B cell (primary cell): ENCODE measurements around the gene UPF3A.

DNA sequence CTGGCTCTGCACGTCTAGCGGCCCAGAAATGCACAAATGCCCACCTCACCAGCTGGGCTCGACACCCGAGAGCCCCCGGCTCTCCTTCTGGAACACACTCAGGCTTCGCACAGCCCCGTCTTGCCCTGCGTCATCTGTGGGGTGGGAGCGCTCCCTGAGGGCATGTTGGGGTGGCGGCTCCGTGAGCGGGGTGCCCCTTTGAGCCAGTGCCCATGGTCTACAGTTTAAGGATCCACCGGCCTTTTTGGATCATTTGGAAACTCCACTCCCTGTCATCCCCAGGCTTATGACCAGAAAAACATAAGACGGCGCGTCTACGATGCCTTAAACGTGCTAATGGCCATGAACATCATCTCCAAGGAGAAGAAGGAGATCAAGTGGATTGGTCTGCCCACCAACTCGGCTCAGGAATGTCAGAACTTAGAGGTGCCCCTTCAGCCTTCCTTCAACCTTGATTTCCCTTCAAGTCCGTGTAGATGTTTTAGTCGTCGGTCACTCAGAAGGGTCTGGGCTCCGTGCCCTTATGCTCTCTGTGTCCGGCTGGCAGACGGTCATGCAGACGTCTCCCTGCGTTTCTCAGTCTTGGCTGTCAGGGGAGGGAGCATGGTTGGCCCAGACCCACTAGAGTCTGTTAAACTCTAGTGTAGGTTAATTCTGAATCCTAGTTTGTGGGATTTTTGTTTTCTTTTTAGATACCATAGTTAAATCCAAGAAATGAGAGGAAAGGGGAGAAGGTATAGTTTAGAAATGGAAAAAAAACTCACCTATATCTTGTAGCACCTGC, 24.2 kb downstream of the ATP4B start:
- PRO-cap: no peak
- CAGE, long polyA plus RNA: no peak

DNA sequence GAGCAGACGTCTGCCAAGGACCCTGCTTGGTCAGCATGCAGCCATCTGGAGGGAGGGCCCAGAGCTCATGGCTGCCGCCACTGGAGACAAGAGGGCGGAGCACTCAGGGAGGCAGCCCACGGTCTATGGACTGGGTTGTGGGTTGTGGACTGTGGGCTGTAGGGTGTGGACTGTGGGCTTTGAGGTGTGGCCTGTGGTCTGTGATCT, 31.9 kb upstream of the TMEM255B start:
- PRO-cap: unidirectional peak, plus-strand start at position 84 of the sequence
- CAGE, long polyA plus RNA: no peak

DNA sequence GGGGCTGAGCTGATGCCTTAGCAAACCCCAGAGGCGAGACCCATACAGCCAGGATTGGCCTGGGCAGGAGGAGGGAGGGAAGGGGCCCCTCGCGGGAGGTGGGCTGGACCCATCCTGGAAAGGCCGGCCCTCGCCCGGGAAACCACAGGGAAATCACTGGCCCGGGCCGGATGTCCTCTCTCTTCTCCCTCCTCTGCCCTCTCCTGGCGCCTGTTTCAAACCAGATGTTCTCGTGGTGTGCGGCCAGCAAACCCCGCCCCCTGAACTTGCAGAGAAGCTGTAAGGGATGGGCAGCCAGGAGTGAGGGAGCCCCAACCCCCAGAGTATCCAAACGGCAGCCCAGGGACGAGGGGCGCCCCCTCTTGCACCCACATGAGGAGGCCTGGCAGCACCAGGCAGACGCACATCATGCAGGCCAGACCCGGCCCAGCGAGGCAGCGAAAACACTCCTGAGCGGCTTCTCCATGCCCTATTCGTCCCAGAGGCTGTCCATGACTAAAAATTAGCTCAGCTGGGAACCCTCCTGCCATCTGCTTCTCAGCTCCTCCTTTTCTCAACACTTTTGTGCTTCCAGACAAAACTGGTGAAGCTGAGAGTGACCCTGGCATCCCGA, 43.2 kb downstream of the TMEM255B start:
- PRO-cap: no peak
- CAGE, long polyA plus RNA: no peak

- PRO-cap: no peak
- CAGE, long polyA plus RNA: no peak
Observed at GRCh38 chr13:113841573-113842235, 22.2 kb downstream of the GAS6 start.

DNA sequence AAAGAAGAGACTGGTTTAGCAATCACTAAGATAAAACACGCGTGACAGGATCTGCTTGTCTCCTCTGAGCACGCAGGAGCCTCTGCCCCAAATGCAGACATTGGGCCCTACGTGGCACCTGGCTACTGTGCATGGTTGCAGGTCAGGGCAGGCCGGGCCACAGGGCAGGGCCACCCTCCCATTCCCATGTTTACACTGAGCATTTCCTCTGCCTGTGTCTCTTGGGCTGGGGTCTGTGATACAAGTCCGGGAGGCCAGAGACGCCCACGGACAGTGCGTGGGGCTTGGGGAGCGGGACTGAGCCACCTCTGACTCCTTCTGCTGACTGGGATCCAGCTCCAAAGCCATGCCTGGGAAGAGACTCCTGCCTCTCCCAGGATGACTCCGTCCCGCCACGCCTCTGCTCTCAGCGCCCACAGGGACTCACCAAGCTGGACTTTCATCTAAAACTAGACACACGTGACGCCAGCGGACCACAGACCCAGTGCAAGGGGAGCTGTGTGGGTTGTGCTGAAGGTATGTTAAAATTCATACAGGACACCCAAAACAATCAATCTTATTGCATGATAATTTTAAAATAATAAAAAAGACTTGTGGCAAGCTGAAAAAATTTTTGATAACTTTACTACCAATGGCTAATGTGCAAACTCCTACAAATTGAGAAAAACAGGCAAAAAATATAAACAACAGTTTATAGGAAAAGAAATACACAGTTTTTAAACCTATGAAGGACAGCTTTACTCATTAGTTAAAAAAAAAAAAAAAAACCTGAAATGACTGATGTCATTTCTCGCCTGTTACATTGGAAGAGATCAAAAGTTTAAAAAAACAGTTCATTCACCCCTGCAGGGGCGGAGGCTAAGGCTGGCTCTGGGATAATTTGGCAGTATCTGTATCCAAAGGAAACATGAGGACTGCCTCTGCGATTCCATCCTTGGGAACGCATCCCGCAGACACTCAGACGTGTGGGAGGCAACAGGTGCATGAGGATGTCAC, 18.6 kb downstream of the GAS6 start:
- PRO-cap: no peak
- CAGE, long polyA plus RNA: no peak

GRCh38 chr13:113856578-113857196, 7.2 kb downstream of the GAS6 start:
- PRO-cap: no peak
- CAGE, long polyA plus RNA: no peak

DNA sequence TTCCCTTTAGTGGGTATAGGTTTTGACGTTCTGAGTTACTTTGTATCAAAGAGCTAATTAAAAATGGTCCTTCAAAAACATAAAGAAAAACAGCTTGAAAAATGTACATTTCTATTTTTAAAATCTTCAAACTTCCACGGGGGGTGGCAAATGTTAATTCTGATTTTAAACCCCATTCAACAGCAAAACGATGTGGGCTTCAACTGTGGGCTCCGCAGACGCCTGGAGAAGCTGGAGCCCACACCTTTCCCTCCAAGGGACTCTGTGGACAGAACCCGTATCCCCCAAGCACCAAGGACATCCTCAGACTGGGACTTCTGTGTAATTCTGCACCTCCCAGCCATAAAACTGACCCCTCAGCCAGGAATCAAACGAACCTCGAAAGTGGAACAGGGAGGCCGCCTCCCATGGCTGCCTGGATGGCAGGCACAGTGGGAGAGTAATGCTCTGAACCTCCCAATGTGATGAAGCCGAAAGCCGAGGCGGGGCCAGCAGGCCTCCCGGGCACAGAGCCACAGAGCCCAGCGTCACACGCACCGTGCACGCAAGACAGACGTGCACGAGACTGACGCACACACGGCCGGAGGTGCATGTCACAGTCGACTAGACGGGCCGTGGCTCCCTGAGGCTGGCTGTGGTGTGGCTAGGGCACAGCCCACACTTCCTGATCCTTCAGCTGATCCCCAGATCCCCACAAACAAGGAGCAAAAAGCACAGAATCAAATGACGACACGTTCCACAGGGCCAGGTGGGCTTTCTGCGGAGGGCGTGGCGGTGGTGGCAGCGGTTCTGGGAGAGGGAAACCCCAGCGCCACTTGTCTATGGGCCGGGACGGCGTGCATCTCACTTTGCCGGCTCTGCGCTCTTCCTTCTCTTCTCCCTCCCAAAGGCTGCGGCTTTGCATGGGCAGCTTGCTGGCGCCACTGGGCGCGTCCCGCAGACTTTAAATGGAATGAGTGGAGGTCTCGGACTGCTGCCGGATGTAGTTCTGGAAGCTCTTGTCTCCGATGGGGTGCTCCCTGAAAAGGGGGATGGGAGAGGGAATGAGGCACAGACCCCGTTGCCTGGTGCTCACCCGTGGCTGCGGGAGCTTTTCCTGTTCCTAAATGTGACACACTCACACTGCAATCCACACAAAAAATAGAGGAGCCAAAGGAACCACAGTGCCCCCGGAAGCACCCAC, 4.9 kb upstream of the C13orf46 start:
- PRO-cap: no peak
- CAGE, long polyA plus RNA: no peak

DNA sequence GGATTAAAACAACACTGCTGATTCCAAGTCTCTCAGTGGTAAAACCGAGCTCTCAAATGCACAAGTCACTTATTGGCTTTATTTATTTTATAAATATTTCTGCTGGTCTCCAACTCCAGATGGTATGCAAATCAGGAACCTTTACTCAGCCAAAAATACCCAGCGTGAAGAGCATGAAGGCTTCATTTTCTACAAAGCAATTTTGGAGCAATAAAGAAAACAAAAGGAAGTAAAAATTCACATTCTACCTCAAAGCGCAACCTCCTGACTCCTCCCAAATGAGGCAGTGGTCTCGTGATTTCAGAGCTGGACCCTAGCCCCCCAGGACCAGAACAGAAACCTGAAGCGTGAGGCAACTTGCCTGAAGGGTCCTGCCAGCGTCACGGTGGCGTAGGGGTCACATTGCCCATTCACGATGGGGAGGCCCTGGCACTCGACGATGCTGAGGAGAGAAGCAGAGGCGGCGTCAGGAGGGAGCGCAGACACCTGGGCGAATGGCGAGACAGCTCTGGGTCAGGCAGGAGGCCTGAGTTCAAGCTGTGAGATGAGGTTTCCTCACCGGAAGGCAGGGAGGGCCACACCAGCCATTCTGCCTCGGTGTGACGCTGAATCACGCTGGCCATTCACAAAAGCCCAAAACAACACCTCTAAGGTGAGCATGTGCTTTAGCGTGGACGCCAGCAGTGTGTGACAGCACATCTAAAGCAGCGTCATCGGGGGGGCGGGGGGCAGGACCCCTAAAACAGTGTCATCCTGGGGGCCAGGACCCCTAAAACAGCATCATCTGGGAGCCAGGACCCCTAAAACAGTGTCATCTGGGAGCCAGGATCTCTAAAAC, 53.8 kb upstream of the C13orf46 start:
- PRO-cap: no peak
- CAGE, long polyA plus RNA: no peak

DNA sequence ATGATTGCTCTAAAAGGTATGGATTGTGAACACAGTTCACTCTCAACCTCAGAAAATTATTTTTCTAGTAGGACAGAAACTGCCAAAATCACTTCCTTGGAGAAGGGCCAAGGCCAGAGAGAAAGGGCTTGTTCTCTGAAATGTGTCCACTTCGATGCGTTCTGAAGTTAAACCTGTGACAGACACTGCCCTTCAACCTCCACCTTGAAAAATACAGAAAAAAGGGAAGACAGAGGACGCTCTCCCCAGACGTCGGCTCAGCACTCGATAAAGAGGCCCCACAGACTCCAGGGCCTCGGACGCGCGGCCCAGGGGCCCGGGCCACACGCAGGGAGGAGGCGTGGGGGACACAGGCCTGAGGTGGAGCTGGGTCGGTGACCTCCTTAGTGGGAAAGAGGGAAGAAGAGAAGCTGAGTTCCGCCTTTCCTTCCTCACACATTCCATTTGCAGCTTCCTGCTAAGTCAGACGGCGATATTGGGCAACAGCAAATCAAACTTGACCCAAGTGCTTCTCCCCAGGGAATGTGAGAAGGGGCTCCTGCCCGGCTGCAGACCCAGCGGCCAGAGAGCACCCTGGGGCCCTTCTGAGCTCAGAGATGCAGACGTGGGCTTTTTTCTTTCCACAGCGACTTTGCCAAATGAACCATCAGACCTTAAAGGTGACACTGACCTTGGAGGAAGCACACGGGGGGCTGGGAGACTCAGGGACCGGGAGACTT, 63.5 kb downstream of the RASA3 start:
- PRO-cap: no peak
- CAGE, long polyA plus RNA: no peak

- PRO-cap: no peak
- CAGE, long polyA plus RNA: no peak
Observed at GRCh38 chr13:114077874-114078192, 54.6 kb downstream of the RASA3 start.

GRCh38 chr13:114142350-114143566, 10.3 kb upstream of the RASA3 start:
- PRO-cap: unidirectional peak, minus-strand start at chr13:114143041
- CAGE, long polyA plus RNA: no peak

DNA sequence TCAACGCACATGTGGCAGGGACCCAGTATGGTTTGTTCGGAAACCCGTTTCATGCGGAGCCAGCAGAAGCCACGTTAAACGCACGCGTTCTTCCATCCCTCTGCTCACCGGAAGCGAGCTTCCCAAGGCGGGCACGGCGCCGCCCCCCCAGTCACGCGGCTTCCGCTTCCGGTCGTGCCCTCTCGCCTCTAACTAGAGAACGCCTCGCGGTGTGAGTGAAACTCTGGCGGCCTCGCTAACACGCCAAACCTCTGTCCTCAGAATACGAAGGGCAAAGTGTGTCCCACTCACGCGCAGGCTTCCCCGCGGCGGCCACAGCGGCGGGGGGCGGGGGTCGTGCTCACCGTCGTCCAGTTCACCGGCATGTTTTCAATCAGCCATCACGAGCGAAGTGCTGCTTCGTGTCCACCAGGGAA, 17.9 kb upstream of the CFAP97D2 start:
- PRO-cap: no peak
- CAGE, long polyA plus RNA: no peak

GRCh38 chr13:114281096-114281710, at the start of gene UPF3A:
TSS of gene UPF3A (plus strand) at chr13:114281601.
- PRO-cap: unidirectional peak, plus-strand start at chr13:114281172; unidirectional peak, plus-strand start at chr13:114281218; bidirectional peak, plus-strand start at chr13:114281601, minus-strand start at chr13:114281522
- CAGE, long polyA plus RNA: start-site peak on the plus strand at chr13:114281625-114281653, 63 and 134 reads in 2 replicates

DNA sequence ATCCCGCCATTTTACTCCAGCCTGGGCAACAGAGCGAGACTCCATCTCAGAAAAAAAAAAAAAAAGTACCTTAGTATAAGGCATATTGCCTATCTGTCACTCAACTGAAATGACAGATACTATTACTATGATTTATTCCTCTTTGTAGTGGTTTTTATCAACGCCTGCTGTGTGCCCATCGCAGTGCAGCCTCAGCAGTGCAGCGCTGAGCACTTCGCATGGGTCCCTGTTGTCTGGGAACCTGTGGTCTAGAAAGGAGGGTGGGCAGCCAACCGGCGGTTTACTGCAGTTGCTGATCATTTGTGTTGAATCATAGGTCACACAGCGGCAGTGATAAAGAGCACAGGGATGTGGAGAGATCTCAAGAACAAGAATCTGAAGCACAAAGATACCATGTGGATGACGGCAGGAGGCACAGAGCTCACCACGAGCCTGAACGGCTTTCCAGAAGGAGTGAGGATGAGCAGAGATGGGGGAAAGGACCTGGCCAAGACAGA, 12.8 kb upstream of the CHAMP1 start:
- PRO-cap: no peak
- CAGE, long polyA plus RNA: no peak

DNA sequence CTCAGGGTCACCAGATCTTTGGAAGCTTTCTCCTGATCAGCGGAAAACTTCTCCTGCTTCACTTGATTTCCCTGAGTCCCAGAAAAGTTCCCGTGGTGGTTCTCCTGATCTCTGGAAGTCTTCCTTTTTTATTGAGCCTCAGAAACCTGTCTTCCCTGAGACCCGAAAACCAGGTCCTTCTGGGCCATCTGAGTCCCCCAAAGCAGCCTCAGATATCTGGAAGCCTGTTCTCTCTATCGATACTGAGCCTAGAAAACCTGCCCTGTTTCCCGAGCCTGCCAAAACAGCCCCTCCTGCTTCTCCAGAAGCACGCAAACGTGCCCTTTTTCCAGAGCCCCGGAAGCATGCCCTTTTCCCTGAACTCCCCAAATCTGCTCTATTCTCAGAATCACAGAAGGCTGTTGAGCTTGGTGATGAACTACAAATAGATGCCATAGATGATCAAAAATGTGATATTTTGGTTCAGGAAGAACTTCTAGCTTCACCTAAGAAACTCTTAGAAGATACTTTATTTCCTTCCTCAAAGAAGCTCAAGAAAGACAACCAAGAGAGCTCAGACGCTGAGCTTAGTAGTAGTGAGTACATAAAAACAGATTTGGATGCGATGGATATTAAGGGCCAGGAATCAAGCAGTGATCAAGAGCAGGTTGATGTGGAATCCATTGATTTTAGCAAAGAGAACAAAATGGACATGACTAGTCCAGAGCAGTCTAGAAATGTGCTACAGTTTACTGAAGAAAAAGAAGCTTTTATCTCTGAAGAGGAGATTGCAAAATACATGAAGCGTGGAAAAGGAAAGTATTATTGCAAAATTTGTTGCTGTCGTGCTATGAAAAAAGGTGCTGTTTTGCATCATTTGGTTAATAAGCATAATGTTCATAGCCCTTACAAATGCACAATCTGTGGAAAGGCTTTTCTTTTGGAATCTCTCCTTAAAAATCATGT, 11.1 kb downstream of the CHAMP1 start:
- PRO-cap: no peak
- CAGE, long polyA plus RNA: no peak

GRCh38 chr13:114339730-114340057, 25.4 kb downstream of the CHAMP1 start:
- PRO-cap: no peak
- CAGE, long polyA plus RNA: no peak